Mucosa of descending colon (tissue), 1 donor: ENCODE results near the gene C14orf180.

GRCh38 chr14:103334298-103334359 lies 92 bp downstream of the EIF5 start:
- PRO-cap, result no peak

DNA sequence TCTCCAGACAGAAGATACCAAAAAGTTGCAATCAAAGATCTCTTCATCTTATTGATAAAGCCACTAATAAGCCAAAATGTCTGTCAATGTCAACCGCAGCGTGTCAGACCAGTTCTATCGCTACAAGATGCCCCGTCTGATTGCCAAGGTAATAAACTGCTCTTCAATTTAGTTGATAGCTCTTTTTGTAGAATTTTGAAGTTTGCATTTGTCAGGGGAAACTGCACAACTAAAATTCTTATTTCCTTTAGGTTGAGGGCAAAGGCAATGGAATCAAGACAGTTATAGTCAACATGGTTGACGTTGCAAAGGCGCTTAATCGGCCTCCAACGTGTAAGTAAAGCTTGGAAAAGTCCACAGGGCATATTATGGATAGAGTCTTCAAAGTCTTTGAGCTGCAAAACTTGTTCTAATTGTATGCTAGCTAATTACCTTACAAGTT lies 1.8 kb downstream of the EIF5 start:
- PRO-cap, result no peak

- PRO-cap, result no peak
These were observed 4.3 kb downstream of the EIF5 start for GRCh38 chr14:103338127-103338897.

- PRO-cap, result no peak
These were observed 23.5 kb upstream of the MARK3 start for GRCh38 chr14:103361668-103362223.

DNA sequence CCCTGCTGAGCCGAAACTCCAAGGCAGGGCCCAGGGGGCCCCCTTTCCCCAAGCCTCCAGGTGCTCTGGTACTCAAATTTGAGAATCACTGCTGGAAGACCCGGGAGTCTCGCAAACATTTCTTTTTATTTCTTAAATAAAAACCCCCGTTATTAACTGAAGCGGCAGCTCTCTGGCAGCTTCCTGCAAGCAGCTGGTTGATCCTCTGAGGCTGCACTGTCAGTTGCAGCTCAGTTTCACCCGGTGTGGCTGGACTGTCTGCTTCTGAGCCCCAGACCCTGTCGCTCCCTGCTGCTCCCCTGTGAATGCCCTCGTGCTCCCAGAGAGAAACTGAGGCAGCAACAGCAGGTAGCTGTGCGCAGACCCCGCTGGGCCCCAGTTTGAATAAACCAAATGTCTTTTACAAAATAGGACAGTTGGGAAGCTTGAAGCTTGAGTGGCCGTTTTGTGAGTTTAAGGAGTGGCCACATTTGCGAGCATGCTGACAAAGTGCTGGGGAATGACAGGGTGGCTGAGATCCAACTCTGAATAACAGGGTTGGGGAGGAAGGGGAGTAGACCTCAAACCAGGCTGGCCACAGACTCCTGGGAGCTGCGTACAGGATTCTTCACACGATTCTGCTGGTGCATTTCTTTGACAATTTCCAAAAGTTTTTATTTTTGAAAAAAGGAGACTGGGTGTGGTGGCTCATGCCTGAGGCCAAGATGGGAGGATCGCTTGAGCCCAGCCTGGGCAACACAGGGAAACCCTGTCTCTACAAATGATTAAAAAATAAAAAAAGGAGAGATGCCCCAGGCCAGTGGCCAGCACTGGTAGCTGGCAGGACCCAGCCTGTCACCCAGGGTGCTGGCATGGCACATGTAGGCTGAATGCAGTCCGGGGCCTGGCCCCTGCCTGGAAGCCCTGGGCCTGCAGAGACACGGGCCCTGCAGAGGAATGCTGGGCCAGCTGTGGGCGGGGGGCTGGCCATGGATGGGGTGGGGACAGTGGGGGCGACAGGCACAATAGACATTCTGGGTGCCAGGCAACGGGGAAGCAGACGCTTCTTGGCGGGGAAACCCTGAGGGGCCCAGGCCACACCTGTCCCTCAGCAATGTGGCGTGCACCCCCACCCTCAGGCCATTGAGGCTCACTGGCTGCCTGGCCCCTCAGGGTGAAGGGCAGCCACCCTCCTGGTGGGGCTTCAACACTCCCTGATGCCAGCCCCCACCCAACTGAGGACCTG lies 11.6 kb downstream of the TRMT61A start:
- PRO-cap, result unidirectional peak, plus-strand start at position 563 of the sequence

DNA sequence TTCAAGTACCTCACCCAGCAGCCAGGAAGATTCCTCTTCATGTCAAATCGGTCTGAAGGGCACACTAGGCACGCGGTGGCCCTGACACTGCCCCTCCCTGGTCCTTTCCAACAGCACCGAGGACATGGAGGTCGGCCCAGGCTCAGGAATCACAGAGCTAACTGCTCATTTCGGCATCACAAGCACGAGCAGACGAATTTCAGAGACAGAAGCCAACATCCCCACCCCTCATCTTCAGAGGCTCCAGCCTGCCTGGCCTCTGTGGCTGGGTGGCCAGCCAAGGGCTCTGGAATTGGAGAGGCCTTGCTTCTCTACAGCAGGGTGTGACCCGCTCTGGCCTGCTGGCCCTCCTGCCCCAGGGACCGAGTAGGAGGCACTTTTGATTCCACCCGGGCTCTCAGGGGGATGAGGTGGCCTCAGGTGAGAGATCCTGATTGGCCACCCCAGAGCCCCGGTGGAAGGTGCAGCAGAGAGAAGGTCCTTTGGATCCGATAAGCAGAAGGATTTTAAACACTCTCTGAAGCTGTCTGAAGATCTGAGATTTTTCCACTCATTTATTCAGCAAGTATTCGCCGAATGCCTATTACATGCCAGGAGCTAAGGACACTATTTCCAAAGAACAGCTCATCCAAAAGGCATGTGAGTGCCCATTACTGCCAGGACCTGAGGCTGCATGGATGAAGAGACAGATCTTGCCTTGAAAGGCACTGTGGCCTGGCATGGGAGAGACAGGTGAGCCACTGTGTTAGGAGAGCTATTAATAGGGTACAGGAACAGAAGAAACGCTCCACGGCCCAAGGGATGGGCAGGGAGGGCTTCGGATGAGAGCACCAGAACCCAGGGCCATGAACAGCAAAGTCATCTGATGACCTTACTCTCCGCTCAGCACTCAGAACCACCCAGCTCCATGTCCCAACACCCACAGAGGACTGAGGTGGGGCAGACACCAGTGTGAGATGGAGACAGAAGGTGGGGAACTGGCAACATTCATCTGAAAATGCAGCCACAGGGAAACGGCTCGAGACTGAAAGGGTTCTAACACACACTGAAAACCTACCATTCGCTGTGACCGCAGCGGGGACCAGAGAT lies 10.2 kb downstream of the BAG5 start:
- PRO-cap, result no peak

- PRO-cap, result no peak
These were observed 1.9 kb downstream of the BAG5 start for GRCh38 chr14:103560280-103561190.

GRCh38 chr14:103748410-103748916 lies 32.9 kb downstream of the ZFYVE21 start:
- PRO-cap, result no peak

DNA sequence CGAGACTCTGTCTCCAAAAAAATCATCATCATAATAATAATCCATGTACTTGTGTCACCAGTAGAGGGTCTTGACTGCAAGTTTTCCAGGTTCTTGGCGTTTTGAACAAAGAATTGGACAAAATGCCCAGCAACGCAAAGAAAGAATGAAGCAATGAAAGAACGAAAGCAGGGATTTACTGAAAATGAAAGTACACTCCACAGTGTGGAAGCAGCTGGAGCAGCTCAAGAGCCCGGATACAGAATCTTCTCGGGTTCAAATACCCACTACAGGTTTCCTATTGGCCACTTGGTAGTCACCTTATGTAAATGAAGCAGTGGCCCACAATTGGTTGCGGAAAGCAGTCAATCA lies 14.9 kb upstream of the PPP1R13B start:
- PRO-cap, result no peak

- PRO-cap, result bidirectional peak, plus-strand start at chr14:103872084, minus-strand start at chr14:103871979
These were observed 24.7 kb upstream of the PPP1R13B start for GRCh38 chr14:103871838-103872750.

- PRO-cap, result no peak
These were observed 35.7 kb upstream of the ASPG start for GRCh38 chr14:104049880-104050203.

- PRO-cap, result bidirectional peak, plus-strand start at chr14:104100656, minus-strand start at chr14:104100550
These were observed 15.0 kb downstream of the ASPG start for GRCh38 chr14:104100331-104100991.

DNA sequence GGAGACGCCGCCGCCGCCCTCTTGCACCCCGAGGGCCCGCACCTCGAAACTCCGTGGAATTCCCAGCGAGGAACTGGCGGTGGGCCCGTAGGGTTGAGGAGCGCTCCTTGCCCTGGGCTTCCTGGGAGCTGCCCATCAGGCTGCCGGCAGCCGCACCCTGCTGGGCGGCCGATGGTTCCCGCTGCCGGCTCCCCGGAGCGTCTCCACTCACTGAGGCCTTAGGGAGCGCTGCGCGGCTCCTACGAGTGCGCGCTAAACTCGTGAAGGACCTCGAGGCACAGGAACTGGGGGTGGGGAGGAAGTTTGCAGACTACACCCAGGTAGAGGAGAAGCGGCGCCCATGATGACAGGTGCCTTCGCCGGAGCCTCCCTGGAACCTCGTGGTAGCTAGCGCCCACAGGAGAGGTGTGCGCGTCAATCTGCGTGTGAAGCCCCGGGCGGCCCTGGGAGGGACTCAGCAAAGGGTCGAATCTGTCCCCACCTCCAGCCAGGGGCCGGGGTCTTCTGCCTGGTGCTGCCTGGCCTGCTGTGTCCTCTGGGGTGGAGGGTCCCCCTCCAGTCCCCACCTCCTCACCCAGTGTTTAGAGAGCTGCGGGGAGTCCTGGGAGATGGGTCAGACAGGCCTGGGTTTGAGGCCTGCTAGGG lies 20.5 kb upstream of the KIF26A start:
- PRO-cap, result unidirectional peak, minus-strand start at position 286 of the sequence

DNA sequence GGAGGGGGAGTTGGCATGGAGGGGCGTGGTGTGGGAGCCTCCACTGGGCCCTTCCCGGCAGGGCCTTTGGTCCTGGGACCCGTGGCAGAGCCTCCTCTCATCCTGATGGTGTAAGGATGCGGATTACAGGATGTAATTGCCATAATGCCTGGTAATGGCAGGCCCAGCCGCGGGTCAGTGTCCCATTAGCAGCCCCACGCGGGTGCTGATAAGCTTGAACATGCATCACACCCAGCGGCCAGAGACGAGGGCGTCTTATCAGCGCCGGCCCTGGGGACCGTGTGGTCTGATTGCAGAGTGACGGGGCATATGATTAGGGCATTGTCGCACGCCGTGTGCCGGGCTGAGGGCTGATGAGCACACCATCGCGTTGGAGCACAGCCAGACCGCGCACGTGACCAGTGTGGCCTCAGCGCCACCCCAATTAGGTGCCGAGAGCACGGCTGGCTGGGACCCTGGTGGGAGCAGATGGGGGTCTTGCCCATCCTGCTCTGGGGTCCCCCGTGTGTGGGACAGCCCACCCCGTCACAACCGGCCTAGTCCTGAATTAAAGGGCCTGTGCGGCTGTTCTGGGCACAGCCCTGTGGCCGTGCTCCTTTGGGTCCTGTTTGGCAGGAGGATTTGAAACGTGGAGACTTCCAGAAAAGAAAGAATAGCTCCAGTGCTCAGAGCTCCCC lies 20.5 kb downstream of the KIF26A start:
- PRO-cap, result no peak

DNA sequence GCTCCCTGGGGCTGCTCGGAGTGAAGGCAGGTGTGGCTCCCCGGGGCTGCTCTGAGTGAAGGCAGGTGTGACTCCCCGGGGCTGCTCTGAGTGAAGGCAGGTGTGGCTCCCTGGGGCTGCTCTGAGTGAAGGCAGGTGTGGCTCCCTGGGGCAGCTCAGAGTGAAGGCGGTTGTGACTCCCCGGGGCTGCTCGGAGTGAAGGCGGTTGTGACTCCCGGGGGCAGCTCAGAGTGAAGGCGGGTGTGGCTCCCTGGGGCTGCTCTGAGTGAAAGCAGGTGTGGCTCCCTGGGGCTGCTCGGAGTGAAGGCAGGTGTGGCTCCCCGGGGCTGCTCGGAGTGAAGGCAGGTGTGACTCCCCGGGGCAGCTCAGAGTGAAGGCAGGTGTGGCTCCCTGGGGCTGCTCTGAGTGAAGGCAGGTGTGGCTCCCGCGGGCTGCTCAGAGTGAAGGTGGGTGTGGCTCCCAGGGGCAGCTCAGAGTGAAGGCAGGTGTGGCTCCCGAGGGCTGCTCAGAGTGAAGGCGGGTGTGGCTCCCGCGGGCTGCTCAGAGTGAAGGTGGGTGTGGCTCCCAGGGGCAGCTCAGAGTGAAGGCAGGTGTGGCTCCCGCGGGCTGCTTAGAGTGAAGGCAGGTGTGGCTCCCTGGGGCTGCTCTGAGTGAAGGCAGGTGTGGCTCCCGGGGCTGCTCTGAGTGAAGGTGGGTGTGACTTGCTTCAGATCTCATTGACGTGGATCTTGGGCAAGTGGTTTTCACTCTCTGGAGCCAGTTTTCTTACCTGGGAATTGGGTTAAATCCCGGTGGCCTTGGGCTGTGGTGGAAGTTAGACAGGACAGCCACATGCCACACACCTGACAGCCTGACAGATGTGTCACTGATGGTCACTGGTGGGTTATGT lies 87.3 kb downstream of the KIF26A start:
- PRO-cap, result no peak

DNA sequence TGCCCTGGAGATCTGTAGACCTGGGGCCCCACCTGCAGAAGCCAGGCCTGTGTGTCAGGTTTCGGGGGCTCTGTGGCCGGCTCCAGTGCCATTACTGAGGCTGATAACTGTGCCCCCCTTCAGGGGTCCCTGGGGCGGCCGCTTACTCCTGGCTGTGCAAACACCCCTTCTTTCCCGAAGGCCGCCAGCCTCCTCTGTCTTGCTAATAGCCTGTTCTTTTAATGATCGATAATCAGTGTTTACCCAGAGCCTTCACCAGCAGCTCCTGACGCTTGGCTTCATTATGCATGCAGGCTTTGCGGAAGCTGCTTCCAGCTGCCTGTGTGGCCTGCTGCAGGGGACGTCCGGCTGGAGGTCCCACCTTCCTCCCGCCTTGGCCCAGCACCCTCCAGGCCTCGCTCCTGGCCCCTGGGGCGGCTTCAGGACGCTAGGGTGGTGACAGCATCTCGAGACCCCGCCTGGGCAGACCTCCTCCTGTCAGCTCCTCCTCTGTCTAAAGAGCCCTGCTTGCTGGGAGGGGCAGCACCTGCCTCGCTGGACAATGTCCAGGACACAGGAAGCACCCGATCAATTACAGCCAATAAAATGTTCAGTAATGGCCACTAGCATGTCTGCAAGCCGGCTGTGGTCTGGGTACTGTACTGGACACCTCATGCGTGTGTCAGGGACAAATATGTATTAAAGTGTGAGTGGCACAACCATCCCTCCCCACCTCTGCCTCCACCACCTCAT lies 153.1 kb downstream of the KIF26A start:
- PRO-cap, result no peak

DNA sequence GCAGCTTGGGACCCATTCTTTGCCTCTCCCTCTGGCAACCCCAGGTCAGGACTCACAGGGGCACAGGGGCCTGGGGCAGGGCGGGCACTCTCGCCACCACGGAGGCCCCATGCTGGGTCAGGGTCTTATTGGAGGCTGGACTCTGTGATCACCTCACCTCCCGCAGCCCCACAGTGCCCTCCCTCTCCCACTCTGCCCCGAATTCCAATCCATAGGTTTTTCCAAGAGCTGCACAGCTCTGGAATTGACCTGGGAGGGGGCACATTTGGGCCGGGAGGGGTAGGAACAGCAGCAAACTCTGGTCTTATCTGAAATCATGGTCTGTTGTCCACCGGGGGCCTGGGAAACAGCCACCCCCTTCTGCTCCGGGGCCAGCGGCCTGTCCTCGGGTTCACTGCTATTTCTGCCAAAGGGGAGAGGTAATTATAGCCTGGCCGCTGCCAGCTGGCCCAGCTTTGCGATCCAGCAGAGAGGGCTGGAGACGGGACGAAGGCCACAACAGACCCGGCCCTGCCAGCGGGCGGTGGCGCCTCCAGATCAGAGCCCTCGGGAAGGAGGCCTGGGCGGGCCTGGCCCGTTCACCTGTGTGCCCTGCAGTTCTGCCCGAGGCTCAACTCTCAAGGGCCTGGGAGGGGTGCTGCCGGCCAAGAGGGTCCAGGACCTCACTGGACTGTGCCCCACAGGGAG lies at the start of gene C14orf180:
Gene C14orf180 (plus strand): TSS at position 496 of the 687 bp plus-strand sequence.
- PRO-cap, result no peak

DNA sequence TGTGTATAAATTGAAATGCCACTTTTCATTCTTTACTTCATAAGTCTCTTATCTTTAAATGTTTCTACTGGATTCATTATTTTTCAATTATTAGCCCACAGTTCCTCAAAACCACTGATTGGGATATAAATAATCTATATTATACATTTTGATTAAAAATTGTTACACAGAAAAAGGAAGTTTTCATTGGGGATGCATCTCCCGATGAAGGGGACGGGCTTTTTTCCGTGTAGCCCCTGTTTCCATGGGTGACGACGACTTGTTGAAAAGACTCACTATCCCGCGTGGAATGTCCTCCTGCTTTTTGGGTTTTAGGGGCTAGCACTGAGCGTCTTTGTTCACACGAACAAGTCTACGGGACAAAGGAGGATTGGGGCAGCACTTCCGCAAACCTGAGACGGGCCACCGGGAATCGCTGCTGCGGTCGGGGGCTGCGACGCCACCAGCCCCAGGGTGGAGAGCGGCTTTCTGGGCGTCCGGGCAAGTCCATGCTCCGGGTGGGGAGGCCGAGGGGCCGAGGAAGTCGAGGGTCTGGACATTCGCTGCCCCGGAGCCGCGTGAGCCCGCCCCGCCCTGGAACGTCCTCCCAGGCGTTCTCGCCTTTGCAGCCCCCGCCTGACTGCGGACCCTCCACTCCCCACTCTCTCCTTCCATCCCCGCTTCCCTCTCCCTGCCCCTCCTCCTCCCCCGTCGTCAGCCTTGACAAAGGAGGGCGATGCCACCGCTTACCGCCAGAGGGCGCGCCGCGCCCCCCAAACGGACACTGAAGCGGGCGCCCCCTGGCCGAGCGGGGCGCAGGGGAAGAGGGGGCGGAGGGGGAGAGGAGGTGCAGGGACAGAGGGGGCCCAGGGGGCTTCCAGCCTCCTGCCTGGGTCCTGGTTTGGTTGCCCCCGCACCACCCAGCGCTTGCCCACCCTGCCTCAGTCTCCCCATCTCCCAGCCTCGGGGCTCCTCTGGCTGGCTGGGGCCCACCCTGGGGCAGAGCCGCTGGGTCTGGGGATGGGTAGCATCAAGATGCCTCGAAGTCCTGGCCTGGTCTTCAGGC lies 39.3 kb upstream of the INF2 start:
- PRO-cap, result no peak

GRCh38 chr14:104695410-104695717 lies 5.9 kb downstream of the INF2 start:
- PRO-cap, result no peak

DNA sequence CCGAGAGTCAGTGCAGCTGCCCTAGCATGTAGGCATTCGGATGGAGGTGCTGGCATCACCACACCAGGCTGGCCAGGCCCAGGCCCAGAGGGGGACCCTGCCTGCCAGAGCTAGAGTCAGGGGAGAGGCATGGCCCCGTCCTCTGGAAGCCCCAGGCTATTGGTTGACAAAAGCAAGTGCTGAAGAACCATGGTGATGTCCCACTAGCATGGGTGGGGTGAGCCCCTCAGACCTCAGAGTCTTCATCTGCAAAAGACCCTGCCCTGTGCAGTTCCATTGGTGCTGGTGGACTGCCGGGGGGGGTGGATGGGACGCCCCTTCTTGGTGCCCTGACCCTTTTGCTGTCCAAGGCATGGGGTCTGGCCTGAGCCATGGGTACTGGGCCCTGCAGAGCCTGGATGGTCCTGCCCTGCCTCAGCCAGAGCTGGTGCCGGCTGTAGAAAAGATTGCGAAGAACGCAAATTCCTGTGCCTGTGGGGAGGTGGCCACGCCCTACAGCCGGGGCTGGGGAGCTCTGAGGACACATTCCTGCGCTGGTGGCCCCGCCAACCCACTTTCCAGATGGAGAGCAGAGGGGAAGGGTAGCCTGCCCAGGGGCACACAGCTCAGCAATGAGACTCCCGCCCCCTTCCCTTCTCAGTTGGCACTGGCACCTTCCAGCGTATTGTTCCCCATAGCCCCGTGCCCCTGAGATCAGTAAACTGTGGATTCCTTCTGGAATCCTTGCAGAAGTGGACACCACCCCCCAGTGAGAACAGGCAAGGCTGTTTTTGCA lies 8.4 kb downstream of the INF2 start:
- PRO-cap, result no peak